ENCODE results near the gene TBC1D23.

GRCh38 chr3:98961847-98962115 lies 60.3 kb upstream of the DCBLD2 start:
- PRO-cap: no peak
- RAMPAGE, long total RNA, 3 experiments: no peak in any of the 3 experiments

GRCh38 chr3:99776666-99777272 lies 40.9 kb upstream of the CMSS1 start:
- PRO-cap: no peak
- RAMPAGE, long total RNA, 3 experiments: no peak in any of the 3 experiments

GRCh38 chr3:100260618-100261145 lies at the start of gene TBC1D23:
Gene TBC1D23 (plus strand): TSS chr3:100260992.
- PRO-cap: bidirectional peak, plus-strand start at chr3:100260995, minus-strand start at chr3:100260710
- RAMPAGE, long total RNA, 3 experiments: start-site peak on the plus strand in 3 of 3 experiments, at chr3:100261000-100261021 at its widest, 100 to 227 reads per replicate; start-site peak on the minus strand in 1 of 3 experiments, at chr3:100260679-100260755 at its widest, 5 reads per replicate

DNA sequence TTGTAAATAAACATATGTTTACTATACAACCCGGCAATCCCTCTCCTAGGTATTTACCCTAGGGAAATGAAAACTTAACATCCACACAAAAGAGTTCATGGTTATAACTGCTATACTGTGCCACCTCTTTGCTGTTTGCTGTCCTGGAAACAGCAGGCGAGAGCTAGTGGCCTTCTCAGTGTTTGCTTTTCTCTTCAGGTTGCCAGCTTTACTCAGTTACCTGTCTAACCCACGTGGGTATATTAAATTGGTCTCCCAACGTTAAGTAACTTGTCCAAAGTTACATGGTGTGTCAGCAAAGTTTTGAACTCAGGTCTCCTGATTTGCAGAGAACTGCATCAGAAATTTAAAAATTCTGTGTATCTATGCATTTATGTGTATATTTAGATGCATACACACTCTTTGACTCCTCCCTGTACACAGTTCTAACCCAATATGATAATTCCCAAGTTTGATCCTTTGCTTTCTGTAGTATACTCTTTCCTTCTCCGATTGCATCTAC lies 4.4 kb upstream of the NIT2 start:
- PRO-cap: no peak
- RAMPAGE, long total RNA, 3 experiments: no peak in any of the 3 experiments

GRCh38 chr3:100386318-100387112 lies 14.4 kb downstream of the TOMM70 start:
- PRO-cap: no peak
- RAMPAGE, long total RNA, 3 experiments: no peak in any of the 3 experiments

GRCh38 chr3:100429286-100430053 lies 28.1 kb downstream of the LNP1 start:
- PRO-cap: bidirectional peak, plus-strand start at chr3:100429590, minus-strand start at chr3:100429452
- RAMPAGE, long total RNA, 3 experiments: no peak in any of the 3 experiments

DNA sequence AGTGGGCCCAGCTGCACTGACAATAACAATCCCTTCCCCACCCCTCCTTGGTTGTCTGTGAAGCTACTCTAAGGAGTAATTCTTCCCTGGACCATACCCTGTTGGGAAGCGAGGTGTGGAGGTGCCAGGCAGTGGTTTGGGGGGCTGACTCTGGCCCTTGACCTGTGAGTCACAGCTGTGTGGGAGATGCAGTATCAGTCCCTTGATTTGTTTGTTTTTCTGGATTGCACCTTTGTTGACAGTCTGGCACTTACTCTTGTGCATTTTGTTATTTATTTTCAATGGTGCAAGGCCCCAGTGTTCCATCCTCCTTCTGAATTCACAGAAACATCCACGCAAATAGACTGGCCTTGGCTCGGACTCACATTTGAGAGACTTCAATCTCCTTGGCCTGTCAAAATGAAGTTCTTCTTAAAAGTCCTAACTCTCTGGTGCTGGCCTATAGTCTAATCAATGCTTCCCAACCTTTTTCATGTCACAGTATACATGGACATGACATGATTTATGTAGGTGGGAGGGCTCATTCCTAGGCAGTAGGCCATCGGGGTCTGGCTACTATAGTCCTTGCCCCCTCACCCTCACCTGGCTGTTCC lies 29.8 kb downstream of the TMEM45A start:
- PRO-cap: no peak
- RAMPAGE, long total RNA, 3 experiments: no peak in any of the 3 experiments

DNA sequence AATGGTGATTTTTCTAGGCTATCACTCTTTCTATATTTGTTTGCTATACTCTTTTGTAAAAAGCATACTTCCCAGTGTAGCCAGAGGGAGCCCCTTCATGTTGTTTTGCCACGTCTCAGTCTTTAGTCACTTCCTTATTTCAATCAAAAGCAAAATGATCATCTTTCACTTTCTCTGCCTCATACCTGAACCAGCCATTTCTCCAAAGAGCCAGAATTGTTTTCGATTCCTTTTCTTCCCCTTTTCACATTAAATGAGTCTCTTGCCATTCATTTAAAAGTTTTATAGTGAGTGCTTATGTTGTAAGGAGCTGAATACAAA lies 41.4 kb downstream of the ADGRG7 start:
- PRO-cap: no peak
- RAMPAGE, long total RNA, 3 experiments: no peak in any of the 3 experiments

DNA sequence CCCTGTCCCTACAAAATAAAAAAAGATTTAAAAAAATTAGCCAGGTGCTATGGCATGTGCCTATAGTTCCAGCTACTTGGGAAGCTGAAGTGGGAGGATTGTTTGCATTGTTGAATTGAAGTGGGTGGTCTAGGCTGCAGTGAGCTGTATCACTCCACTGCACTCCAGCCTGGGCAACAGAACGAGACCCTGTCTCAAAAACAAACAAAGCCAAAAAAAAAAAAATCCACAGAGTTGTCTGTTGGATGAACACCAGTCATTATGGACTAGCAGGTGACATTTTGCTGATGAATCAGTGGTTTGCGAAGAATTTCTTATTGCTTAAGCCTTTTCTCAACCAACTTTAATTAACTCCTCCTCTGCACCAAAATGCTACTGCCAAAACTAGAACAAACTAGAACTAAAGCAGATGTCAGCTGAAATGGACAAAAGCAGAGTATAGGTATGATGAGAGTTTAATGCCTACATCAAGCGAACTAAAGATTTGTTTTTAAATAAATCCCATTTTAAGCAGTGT lies 28.6 kb downstream of the TFG start:
- PRO-cap: no peak
- RAMPAGE, long total RNA, 3 experiments: no peak in any of the 3 experiments

DNA sequence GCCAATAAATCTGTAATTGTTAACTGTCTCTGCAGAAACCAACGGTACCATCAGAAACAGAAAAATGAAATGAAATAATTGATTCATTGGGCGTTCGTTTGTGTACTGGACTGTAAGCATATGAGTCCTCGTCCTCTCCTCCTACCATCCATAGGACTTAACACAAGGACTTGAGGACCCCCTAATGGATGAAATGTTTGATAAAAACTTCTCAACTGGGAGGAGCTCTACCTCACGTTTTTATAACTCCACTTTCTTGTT lies 965 bp downstream of the SENP7 start:
- PRO-cap: no peak
- RAMPAGE, long total RNA, 3 experiments: no peak in any of the 3 experiments

- PRO-cap: no peak
- RAMPAGE, long total RNA, 3 experiments: no peak in any of the 3 experiments
These were observed 4.1 kb downstream of the PCNP start for GRCh38 chr3:101578049-101578538.

GRCh38 chr3:101637703-101638954 lies 38.8 kb downstream of the ZBTB11 start:
- PRO-cap: no peak
- RAMPAGE, long total RNA, 3 experiments: no peak in any of the 3 experiments

DNA sequence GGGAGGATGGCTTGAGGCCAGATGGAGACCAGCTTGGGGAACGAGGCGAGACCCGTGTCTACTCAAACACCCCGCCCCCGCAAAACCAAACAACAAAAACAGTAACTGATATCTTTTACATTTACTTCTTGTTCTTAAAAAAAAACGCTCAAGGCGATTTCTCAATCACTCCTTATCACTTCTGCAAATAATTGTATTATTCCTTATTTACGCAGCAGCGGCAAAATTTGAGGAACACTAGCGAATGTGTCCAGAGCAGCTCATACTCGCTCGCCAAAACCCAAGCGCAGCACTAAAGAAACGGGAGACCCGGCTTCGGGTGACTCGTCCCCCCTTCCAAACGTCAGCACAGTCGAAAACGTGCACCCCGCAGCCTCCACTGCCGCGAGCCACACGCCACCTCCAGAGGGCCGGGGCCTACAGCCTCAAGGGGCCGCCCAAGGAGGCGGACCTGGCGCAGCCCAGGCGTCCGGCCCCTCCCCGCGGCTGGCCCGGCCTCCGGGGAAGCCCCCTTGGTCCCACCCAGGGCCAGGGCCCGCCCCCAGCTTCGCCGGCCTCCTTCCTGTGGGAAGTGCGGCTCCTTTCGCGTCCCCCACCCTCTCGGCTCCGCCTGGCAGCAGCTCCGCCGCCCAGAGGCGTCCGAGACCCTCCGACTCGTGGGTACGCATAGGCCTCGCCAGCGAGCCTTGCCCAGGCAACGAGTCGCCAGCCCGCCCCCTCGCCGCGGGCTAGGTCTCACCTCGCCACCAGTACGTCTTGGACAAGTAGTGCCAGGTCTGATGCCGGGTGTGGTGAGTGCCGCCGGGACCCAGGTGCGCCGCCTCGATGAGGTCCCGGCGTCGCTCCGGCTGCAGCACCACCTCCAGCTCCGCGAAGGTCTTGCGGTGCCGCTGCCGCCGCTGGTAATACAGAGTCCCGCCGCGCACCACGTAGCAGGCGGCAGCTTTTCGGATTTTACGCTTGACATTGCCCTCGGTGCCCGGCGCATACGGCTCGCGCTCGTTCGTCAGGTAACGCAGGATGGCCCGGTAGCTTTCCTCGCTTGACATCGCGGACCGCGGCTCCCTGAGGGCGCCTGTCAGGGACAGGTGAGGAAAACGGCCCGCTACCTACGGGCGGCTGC lies 705 bp downstream of the ZBTB11 start:
- PRO-cap: unidirectional peak, plus-strand start at position 234 of the sequence; bidirectional peak, plus-strand start at position 588 of the sequence, minus-strand start at position 402 of the sequence
- RAMPAGE, long total RNA, 3 experiments: start-site peak on the plus strand in 2 of 3 experiments, centred at positions 577 to 599 of the sequence, 36 to 76 reads per replicate; start-site peak on the minus strand in 1 of 3 experiments, centred at position 429 of the sequence, 21 reads per replicate

- PRO-cap: no peak
- RAMPAGE, long total RNA, 3 experiments: no peak in any of the 3 experiments
These were observed 1.6 kb downstream of the NXPE3 start for GRCh38 chr3:101780573-101781102.

- PRO-cap: no peak
- RAMPAGE, long total RNA, 3 experiments: no peak in any of the 3 experiments
These were observed 14.6 kb downstream of the NFKBIZ start for GRCh38 chr3:101863902-101864325.

- PRO-cap: no peak
- RAMPAGE, long total RNA, 3 experiments: no peak in any of the 3 experiments
These were observed 114.6 kb downstream of the NFKBIZ start for GRCh38 chr3:101963910-101964290.

DNA sequence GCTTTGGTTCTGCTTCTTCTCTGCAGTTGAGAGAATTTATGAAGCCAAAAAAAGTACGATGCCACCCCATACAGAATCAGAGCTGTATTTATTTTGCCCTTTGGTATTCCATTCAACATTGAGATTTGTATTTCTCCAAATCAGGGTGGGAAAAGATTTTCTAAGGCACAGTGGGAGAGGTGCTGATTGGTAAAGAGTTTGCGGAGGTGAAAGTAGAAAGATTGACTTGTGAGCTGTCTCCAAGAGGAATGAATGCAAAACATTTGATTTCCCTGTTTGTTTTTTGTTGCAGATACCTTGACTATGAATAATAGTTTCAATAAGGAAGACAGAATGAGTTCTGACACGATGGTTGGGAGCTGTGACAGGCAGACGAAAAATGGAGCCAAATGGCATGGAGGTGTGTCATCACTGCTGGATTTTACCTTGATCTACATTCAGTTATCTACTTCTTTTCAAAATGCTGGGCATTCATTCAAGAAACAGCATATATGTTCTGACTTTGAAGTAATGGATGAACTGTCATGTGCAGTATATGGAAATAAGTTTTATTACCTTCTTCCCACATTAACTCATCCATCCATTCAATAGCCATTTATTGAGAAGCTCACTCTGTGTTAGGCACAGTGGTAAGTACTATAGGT lies 145.1 kb downstream of the NFKBIZ start:
- PRO-cap: no peak
- RAMPAGE, long total RNA, 3 experiments: no peak in any of the 3 experiments

DNA sequence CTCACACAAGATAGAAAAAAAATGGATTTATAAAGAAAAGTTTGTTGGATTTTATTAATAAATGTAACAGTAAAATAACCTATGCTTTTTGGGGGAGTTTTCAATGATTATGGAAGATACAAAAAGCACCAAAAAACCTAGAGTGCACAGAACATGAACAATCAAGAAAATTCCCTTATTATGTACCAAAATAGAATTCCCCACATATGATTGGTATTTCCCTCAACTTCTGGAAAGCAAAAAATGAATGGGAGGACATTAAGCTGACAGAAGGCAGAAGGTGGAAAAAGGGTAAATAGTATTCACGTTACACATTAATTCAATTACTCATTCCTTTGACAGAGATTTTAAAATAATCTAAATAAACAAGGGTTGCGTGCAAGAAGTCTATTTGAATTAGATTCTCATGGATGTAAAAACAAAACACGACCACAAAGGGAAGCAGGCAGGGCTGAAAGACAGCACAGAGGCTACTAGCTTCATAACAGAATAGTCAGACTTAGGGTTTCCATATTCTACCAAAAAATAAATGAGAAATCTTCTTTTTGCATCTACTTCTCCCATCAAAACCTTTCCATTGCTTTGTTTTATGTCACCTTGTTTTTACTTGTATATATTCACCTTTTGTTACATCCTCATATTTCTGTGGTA lies 260.5 kb upstream of the ZPLD1 start:
- PRO-cap: no peak
- RAMPAGE, long total RNA, 3 experiments: no peak in any of the 3 experiments

DNA sequence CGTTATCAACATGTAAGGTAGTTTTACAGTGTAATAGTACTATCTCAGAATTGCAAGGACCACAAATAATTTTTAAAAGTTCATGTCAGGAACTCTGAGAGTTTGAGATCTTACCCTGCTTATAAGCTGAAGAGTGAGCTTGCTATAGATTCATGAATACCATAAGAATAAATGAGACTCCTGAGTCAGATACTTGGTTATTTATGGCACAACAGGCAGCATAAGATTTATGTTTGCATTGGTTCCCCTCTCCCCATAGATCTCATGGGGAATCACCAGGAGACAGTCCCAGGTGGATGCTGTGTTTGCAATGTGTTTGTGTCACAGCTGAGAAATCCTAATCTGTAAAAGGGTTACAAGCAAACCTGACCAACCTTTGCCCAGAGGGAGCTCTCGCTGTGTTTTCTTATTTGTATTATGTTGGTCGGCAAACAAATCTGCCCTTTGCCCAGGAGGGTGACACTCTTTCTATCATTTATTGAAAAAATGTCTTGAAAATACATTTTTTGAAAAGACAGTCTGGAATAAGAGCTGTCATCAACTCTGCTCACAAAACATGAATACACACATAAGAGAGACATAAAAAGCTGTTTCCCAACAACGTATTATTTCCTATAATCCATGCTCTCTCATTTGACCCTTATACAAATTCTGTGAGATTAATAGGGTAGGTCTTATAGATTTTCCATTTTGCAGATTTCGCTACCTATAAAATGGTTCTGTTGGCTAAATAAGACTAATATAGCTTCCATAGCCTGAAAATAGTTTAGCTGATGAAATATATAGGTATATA lies 236.2 kb downstream of the ZPLD1 start:
- PRO-cap: no peak
- RAMPAGE, long total RNA, 3 experiments: no peak in any of the 3 experiments

GRCh38 chr3:102673675-102674179 lies 238.9 kb downstream of the ZPLD1 start:
- PRO-cap: no peak
- RAMPAGE, long total RNA, 3 experiments: no peak in any of the 3 experiments

Data from subcutaneous adipose tissue (tissue), 3 donors.